ENCODE measurements around a stretch of chr17.

GRCh38 chr17:38463403-38464197, 35.3 kb downstream of the ARHGAP23 start:
- PRO-cap, 3 experiments, result peak in 2 of 3 experiments; most common minus-strand start chr17:38463694 (in 2)

- PRO-cap, 3 experiments, result no peak in any of the 3 experiments
Measured at GRCh38 chr17:38509688-38510011, 81.4 kb downstream of the ARHGAP23 start.

GRCh38 chr17:38512124-38512503, 83.8 kb downstream of the ARHGAP23 start:
- PRO-cap, 3 experiments, result no peak in any of the 3 experiments

- PRO-cap, 3 experiments, result no peak in any of the 3 experiments
Measured at GRCh38 chr17:38557757-38558837, 47.7 kb downstream of the SRCIN1 start.

DNA sequence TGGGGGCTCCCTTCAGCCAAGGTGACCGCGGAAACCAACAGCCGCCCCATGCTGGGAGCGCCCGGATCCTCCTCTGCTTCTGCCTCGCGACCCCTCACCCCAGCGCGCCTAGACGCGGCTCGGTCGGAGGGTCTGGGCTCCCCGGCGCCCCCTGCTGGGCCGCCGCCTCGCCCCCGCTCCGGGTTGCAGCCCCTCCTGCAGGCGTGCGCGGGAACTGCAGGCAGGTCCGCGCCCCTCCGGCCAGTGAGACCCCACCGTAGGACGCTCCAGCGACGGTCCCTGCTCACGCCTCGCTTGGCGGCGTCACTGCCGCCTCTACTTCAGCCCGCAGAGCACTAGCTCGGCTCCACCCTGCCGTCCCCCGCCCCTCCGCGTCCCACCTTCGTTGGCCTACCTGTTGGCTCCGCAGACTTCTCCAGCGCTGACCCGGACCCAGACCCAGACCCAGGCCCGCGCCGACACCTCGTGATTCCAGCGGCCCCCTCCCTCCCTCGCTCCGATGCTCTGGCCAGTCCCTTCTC, 675 bp upstream of the SRCIN1 start:
- PRO-cap, 3 experiments, result peak in 3 of 3 experiments; most common plus-strand start position 261 of the sequence (in 1); most common minus-strand start position 317 of the sequence (in 3)

DNA sequence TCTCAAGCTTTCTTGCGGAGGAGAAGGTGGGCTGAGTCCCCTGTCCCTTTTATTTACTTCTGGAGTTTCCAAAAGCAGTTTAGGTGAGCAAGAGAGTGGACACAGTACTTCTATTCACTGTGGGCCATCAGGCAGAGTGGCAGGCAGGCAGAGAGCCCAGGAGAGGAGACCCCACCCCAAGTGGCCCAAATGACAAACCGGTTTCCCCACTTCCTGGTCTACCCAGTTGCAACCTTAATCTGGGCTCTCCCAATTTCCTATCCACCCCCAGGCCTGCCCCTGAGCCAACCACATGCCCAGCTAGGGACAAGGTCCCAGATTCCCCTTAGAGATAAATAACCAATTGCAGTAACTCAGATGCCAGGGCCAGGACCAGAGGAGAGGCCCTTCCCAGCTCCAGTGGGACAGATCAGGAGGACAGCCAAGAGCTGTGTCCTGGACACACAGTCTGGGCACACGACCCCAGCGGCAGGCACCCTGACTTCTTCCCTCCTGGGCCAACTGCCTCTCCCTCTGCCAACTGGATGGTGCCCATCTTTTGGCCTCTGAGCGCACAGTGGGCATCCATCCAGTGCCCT, 1.2 kb upstream of the SRCIN1 start:
- PRO-cap, 3 experiments, result peak in 1 of 3 experiments; most common minus-strand start position 138 of the sequence (in 1)

GRCh38 chr17:38716260-38716936, 11.3 kb downstream of the MLLT6 start:
- PRO-cap, 3 experiments, result no peak in any of the 3 experiments

DNA sequence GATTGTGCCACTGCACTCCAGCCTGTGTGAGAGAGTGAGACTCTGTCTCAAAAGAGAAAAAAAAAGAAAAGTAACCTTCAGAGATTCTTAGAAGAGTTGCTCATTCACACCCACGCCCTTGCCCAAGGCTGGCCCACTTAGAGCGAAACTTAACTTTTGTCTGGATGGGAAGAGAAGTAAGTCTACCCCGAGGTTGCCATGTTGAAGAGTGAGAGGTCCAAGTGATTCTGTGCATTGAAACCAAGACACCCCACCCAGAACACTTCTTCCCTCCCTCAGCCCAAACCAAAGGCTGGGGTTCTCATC, 2.4 kb upstream of the CISD3 start:
- PRO-cap, 3 experiments, result no peak in any of the 3 experiments

- PRO-cap, 3 experiments, result no peak in any of the 3 experiments
Measured at GRCh38 chr17:38738341-38739247, 8.5 kb downstream of the CISD3 start.

DNA sequence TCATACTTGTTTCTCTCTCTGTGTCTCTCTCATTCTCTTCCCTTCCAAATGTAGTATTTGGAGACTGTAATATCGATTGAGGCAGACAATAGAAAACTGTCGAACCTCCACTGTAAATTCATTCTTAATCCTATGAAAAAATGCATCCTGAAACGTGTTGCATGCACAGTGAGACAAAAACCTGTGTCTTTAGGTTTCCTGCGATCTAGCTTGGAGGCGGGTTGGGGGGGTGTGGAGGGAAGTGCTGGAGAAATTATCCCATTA, 1.3 kb upstream of the PSMB3 start:
- PRO-cap, 3 experiments, result peak in 3 of 3 experiments; most common minus-strand start position 212 of the sequence (in 2)

DNA sequence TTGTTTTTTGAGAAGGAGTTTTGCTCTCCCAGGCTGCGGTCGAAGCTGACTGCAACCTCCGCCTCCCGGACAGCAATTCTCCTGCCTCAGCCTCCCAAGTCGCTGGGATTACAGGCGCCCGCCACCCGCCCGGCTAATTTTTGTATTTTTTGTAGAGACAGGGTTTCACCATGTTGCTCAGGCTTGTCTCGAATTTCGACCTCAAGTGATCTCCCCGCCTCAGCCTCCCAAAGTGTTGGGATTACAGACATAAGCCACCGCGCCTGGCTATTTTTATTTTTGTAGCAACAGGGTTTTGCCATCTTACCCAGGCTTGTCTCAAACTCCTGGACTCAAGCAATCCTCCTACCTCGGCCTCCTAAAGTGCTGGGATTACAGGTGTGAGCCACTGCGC, 844 bp upstream of the CWC25 start:
- PRO-cap, 3 experiments, result no peak in any of the 3 experiments

DNA sequence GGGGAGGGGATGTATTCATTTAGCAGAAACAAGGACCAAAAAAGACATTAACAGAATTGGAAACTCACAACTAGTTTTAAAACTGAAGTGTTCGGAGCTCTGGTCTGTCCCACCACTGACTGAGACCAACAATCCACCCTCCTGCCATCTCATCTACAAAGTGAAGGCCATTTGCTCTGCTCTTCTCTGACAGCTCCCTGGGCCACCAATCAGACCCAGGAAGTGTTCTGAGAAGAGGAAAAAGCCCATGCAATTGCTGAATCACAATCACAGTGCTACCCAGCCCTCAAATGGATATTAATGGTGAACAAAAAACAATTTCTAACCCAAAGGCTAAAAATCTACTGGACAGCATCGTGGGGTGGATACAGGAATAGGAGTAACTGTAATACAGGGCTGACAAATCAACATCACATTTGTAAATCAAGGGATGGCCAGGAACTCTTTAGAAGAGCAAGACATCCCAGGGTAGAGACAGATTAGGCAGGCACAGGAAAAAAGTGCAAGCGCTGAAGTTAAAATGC, 2.0 kb downstream of the RPL23 start:
- PRO-cap, 3 experiments, result no peak in any of the 3 experiments

DNA sequence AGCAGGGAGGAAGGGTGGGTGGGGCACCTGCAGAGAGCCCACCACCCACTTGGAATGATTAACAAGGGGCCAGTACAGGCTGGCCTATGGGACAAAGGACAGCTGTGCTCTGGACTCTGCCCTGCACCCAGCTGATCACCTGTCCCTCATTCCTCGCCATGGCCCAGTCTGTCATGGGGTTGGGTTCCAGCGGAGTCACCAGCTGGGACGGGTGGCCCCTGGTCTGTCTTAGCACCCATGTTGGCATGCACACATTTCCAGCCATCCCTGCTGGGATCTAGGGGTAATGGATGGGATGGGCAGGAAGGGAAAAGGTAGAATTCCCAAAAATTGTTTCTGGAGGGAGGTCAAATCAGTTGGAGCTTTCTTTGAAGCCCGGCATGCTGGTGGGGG, 15.6 kb downstream of the LASP1 start:
- PRO-cap, 3 experiments, result no peak in any of the 3 experiments

GRCh38 chr17:38893194-38894078, 23.6 kb downstream of the LASP1 start:
- PRO-cap, 3 experiments, result no peak in any of the 3 experiments

- PRO-cap, 3 experiments, result no peak in any of the 3 experiments
Measured at GRCh38 chr17:38898608-38899639, 29.1 kb downstream of the LASP1 start.

DNA sequence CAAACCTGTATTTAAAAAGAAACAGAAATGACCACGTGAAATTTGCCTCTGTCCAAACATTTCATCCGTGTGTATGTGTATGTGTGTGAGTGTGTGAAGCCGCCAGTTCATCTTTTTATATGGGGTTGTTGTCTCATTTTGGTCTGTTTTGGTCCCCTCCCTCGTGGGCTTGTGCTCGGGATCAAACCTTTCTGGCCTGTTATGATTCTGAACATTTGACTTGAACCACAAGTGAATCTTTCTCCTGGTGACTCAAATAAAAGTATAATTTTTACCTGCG, 45.8 kb downstream of the FBXO47 start:
- PRO-cap, 3 experiments, result no peak in any of the 3 experiments

DNA sequence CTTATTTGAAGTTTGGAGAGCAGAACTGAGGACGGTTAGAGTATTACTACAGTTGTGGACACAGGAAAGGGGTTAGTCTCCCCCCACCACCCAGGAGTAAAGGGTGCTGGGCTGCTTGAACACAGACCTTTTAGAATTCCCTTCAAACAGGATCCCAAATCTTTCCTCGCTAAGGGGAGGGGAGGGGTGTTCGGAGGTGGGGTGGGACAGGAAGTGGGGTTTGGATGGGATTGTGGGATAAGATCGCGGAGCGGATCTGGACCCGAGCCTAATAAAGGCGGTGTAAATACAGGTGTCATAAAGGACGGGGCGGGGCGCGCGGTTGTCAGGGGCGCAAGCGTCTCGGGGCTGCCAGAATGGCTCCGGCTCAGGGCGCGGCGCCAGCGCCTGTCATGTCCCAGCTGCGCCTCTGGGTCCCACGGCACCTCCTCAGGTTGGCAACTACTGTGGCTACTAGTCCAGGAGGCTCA, 59.8 kb upstream of the FBXO47 start:
- PRO-cap, 3 experiments, result no peak in any of the 3 experiments

GRCh38 chr17:39064305-39064734, 87.1 kb downstream of the PLXDC1 start:
- PRO-cap, 3 experiments, result no peak in any of the 3 experiments

- PRO-cap, 3 experiments, result no peak in any of the 3 experiments
Measured at GRCh38 chr17:39094433-39095248, 56.8 kb downstream of the PLXDC1 start.

DNA sequence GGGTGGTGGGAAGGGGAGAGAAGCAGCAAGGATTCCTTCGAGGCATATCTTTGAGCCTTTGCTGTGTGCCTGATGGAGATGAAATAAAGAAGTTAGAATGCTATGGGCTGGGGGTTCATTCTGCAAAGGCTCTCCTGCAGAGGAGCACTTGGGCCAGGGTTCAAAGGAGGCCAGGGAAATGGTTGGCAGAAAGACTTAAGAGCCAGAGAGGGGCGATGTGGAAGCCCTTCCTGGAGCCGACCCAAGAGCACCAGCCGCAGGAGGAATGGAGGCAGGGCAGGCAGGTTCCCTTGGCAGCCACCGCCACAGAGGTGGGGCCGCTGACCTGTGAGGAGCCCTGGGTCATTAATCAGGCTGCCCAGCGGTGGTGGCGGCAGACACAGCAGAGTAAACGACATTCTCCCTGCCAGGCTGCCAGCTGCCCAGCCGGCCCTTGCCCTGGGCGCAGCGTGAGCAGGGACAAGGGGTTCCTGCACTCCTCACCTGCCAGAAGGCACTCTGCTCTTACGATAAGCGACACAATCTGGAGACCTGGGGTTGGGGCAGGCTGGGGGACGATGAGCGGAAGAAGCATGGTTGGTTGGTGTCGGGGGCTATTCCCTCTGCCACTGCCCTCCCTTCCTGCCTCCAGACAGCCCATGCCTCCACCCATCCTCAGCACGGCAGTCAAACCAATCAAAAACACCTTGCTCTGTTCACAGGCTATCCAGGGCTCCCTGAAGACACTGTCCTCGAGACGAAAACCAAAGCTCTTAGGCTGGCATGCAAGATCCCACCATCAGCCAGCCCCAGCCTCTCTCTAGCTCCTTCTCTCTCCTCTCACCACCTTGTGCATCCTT, 40.9 kb downstream of the PLXDC1 start:
- PRO-cap, 3 experiments, result no peak in any of the 3 experiments

Data from Metastatic Breast Carcinoma in the Ovary (tissue), 3 donors.